Vein endothelial cell (primary cell): Measurements from ENCODE around the genes NFYC and SLFNL1.

- CAGE, long polyA plus RNA, result no peak
Measured at GRCh38 chr1:40215434-40216079, 32.2 kb upstream of the TMCO2 start.

DNA sequence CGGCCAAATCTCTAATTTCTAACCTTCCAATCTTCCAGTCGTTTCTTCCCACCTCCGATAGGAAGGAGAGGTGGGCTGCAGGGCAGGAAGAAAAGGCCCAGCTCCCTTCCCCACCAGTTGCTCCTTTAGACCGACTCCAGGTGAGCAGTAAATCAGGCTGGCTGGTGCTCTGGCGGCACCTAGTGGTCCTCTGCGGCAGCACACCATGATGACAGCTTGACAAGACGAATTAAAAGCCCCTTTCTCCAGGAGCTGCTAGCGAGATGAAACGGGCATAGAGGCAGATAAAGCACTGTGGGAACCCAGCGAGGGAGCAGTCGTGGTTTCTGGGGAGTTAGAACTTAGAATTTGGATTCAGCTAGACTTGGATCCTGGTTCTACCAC is 21.6 kb upstream of the COL9A2 start:
- CAGE, long polyA plus RNA, result no peak

DNA sequence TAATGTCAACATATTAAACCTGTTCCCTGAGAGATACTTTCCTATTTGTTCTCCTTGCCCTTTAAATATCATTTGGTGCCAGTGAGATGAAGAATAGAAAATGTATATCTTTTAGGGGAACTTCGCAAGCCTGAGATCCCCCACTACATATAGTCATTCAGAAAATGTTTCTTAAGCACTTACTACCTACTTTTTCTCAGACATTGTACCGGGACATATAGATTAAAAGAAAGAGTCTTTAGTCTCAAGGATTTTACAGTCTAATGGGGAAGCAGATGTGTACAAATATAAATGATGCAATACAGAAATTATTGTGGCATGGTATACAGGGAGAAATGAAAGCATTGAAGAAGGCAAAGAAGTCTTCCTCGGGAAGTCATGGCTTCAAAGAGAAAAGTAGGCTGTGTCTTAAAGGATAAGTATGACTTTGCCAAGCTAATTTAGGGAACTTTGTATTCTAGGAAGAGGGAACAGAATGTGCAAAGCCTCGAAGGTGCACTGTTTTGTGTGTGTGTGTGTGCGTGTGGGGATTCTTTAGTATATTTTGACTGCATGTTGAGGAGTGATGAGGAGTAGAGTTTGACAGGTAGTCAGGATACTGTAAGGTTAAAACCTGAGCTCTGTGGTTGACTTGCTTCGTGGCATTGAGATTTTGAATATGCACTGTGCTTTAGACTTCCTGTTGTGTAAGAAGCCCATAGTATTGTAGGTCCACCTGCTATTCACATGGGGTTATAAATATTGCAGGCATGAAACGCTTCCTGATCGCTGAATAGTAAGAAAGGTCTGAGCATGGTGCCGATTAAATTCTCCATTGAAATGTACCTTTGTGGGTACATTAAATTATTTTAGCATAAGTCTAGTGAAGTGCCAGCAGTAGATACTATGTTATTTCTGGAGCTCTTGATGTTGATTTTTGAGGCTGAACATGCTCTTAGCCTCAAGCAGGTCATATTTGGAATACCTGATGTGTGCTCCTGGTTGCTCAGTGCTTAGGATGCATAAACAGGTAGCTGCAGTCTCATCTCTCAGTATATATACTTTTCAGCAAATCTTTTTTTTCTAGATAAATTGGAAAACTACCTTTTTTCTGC is 7.9 kb downstream of the SMAP2 start:
- CAGE, long polyA plus RNA, result no peak

- CAGE, long polyA plus RNA, result no peak
Measured at GRCh38 chr1:40383523-40384148, 10.1 kb downstream of the SMAP2 start.

- CAGE, long polyA plus RNA, result no peak
Measured at GRCh38 chr1:40389290-40389810, 15.8 kb downstream of the SMAP2 start.

GRCh38 chr1:40691053-40692168 is at the start of gene NFYC:
Gene NFYC, plus strand, starts transcription at chr1:40691704.
- CAGE, long polyA plus RNA, result no peak

GRCh38 chr1:40901838-40902568 is 39.8 kb upstream of the CITED4 start:
- CAGE, long polyA plus RNA, result no peak

DNA sequence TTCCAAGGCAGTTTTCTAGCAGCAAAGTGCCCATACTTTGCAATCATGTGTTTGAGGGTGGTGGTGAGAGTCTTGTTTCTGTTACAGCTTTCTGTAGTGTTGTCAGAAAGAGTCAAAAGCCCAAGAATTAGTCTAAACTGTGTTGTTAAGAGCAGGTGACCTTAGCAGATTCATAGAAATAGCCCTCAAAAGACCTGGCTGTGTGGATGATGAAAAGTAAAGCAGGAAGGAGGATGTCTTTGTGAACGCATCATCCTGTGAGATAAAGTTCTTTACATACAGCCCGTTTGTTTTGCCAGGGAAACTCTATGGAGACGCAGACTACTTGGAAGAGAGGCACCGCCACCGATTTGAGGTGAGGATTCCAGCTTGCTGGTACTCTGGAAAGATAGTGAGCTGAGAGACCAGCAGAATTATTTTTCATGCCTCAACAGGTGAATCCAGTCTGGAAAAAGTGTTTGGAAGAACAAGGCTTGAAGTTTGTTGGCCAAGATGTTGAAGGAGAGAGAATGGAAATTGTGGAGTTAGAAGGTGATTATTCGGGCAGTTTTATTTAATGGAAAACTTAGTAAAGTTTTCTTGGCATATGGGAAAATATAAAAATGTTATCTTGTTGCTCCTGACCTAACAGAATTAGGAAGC is 13.0 kb downstream of the SLFNL1 start:
- CAGE, long polyA plus RNA, result no peak

DNA sequence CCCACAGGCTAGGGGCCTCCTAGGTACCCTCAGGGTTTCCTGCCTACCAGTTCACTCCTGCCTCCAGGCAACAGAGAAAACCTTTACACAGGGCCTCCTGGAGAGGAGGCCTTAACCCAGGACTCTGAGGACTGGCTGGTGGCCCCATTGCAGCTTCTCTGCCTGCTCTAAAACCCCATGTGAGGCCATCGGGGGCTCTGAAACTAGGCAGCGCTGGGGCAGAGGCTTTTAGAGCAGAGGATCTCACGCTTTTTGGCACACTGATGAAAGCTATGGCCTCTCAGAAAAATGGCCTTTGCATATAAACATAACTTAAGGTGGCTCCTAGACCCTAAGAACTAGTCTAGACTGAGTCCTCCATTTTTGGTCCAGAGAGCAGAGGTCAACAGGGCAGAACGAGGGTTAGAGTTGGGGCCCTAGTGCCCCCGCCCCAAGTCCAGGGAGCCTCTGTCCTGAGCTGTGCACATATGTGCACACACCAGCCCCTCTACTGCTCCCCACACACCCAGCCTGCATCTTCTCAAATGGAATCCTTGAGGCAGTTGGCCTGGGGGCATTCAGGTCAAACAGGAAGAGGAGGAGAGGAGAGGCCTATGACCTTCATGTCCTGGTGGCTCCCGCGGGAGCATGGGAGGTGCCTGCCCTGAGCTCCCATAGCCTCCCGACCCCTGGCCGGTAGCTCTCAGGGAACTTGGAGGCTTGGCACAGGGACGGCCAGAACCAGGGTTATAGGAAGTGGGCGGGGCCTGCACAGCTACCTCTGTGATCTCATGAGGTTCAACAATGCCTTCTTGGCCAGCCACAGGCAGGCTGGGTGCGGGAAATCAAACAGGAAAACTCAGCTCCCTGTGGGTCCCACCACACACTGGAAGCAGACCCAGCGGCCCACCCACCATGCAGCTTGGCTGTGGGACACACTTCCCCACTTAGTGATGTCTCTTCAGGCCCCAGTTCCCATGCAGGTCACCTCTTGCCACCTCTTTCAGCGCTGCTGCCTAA is at the start of gene SLFNL1:
SLFNL1 (minus strand) TSS at position 701 of the 999 bp plus-strand sequence.
- CAGE, long polyA plus RNA, result no peak

GRCh38 chr1:41023062-41024259 is 1.9 kb upstream of the SLFNL1 start:
- CAGE, long polyA plus RNA, result no peak

- CAGE, long polyA plus RNA, result no peak
Measured at GRCh38 chr1:41432381-41432839, 52.1 kb downstream of the EDN2 start.

DNA sequence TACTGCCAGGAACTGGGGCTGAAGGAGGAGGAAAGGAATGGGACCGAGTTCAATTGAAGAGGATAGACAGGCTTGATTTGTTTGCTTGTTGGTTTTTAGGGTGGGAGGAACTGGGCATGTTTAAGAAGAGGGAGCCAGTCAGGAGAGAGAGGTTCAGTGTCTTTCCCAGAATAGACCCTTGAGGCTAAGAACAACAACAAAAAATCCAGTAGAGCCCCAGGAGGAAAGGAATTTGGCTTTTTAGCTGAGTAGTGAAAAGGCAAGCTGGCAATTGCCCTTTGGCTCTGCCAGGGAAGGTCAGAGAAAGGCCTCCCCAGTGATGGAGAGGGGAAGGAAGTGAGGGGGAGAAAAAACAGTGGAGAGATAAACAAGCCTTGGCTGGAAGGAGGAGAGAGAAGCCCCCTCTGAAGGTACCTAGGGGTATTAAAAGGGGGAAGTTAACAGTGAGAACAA is 34.8 kb downstream of the EDN2 start:
- CAGE, long polyA plus RNA, result no peak

DNA sequence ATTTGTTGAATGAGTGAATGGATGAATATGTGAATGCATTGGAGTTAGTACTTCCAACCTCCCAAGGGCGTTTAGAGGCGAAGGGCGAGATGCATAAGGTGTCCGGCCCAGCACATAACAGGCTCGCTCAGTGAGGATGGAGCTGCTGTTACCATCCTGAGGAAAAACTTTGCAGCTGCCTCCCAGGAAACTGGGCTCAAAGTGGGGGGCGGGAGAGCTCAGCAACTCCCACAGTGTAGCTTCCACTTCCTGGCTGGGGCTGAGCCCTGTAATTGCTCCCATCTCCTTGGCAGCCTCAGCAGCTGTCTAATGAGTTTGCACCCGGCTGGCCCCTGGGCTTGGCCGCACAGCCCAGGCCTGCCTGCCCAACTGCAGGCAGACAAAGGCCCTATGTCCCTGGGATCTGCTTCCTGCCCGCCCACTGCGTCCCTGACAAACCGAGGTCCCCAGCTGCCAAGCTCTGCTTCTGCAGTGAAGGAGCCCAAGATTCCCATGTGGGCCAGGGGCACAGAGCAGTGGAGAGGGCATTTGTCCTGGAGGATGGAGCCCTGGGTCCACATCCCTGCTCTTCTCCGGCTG is 30.1 kb downstream of the EDN2 start:
- CAGE, long polyA plus RNA, result no peak

GRCh38 chr1:41640175-41640446 is 155.6 kb upstream of the EDN2 start:
- CAGE, long polyA plus RNA, result no peak

GRCh38 chr1:41681208-41681709 is 196.8 kb upstream of the EDN2 start:
- CAGE, long polyA plus RNA, result no peak

DNA sequence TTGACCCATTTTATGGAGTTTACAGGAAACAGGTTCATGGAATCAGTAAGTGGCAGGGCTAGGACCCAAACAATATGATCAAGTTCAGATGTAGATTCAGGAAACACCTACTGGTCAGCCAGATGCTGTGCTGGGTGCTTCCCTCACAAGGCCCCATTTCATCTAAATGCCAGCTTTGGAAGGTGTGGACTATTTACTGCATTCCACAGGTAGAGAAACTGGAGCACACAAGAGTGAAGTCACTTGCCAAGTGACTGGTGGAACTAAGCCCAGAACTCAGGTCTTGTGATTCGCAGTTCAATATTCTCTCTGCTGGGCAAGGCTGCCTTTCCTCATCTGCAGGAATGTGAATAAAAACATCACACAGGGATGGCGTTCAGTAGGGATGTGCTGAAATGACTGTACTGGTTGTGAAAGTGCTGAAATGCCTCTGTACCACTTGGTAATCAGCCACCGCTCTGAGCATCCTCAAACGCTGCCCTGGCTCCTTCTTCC is 145.7 kb downstream of the HIVEP3 start:
- CAGE, long polyA plus RNA, result no peak

DNA sequence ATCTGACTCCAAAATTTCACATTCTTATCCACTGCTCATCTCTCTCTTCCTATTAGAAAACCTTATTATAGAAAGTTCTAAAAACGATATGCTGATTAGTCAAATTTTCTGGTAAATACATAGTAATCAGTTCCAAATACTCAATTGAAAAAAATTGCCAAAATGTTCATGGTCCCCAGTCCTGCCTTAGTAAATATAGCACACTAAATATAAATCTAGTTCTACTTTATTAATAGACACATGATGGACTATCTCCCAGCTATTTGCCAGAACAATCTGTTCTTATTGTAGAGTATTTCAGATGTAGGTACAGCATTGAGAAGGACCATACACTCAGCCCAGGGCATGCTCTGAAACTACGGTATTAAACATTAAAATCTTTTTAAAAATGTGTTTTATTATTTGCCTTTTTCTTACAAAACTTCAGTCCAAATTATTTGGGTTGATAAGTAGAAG is 37.3 kb downstream of the HIVEP3 start:
- CAGE, long polyA plus RNA, result no peak

DNA sequence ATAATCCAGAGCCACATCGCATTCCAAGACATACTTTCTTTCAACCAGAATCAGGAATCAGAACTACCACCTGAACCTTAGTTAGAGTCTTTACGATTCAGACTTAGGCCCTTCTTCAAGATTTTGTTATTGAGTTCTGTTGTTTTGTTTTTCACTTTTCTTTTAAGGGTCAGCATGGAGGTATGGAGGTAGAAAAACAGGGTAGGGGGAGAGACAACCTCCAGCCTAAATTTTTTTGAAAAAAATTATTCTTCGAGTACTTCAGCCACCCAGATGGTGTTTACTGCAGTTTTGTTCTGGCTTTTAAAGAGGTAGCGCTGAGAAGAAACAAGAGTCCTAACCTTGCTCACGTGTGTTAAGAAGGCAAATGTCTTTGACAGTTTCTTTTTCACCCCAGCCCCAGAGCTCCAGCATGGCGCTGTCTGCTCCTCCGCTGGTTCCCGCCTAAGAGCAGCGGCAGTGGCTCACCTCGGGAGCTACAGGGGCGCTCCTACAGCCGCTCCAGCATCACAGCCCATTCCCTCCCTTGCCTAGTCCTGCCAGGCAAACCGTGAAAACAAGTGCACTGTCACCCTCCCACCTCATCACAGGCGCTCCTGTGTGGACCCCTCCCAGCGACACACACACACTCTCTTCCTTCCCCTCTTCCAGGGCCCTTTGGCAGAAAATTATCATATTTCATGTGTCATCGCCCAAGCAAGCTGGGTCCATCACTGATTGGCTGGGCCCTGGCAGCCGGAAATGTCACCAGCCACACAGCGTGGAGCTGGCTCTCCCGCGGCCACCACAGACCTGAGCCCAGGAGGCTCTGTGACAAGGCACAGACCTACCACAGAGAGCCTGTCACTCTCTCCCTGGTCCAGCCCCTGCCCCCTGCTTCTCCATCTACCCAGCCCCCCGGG is 1.0 kb upstream of the HIVEP3 start:
- CAGE, long polyA plus RNA, result no peak

GRCh38 chr1:42165285-42166162 is 979 bp upstream of the GUCA2A start:
- CAGE, long polyA plus RNA, result no peak

- CAGE, long polyA plus RNA, result no peak
Measured at GRCh38 chr1:42214562-42214929, 50.0 kb upstream of the GUCA2A start.